HTERT-HM (cell line): ENCODE measurements around the genes CENPVL3, MAGED4B and IQSEC2.

- RRBS, result no CpG with 5 or more reads among the region's 5 CpGs
Measured at GRCh38 chrX:50633553-50634159, 163.0 kb upstream of the DGKK start.

- RRBS, result no CpG with 5 or more reads among the region's 6 CpGs
Measured at GRCh38 chrX:50697480-50698204, 116.4 kb downstream of the SHROOM4 start.

DNA sequence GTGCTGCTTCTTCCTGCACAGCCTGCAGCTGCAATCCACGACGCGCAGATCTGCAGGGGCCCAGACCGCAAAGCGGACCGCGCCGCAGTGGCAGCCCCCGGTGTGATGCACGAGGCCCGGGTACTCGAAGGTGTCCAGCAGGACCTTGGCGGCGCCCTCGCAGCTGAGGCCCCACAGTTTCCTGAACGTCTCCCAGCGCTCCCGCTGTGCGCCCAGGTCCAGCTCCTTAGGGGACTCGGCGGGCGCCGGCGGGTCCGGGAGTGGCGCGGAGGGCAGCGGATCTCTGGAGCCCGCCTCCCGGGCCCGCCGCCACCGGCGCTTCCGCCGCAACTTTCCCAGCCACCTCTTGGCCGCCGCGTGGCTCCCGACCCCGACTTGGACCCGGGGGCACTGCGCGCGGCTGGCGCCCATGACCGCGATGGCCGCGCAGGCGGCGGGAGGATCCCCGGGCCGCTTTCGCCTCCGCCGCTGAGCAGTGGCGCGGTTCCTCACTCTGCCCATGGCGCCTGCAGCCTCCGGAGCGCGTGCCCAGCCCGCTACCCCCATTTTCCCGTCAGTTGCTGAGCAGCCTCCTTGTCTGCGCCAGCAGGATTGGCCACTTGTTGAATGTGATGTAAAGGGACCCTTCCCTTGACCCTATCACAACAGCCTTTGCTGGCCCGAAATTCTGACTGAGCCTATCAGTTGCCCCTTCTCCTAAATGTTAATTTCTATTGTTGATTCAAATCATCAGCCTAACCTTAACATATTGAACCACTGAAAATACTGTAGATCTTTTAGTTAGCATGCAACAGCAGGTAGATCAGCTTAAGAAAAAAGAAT, at the start of gene CENPVL3:
CENPVL3 (minus strand) TSS at position 540 of the 822 bp plus-strand sequence.
- RRBS, result 12% methylated on average over 8 of the region's 67 CpGs

DNA sequence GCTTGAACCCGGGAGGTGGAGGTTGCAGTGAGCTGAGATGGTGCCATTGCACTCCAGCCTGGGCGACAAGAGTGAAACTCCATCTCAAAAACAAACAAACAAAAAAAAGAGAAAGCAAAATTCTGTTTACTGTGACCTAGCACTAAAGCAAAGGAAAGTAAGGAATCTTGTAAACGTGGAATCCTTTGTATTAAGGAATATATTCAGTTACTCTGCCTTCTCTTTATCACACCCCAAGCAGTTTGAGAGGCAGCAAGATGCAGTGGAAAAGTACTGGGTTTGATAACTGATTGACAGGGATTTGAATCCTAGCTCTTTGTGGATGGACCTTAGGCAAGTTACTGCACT, 42.6 kb upstream of the MAGED1 start:
- RRBS, result no CpG with 5 or more reads among the region's 3 CpGs

DNA sequence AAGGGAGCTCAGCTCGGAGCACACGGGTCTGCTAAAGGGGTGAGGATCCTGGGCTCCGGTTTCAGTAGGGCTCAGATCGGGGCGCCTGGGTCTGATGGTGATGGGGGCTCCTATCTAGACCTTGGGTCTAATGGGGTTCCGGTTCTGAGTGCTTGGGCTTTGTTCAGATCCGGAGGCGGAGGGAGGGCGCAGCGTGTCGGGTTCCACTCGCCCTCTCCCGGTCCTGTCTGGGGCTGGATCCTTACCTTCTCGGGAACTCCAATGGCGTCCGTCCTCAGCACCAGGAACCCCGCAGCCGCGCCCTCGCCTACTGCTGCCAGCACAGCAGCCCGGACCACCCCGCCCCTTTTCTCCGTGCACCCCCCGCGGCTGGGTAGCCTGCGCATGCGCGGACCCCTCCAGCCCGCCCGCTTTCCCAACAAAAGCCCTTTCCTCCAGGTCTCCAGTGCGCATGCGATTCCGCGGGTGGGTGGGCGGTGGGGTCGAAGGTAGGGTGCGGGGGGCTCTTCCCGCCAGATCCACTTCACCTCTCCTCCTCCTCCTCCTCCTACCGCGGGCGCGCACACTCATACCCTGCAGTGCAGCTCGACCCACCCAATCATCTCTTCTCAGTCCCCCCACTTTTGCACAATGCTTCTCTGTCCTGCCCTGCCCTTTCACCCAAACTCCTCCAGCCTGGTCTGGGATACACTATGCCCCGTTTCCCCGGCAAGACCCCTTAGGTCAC, at the start of gene MAGED4B:
MAGED4B (minus strand) TSS at position 299 of the 727 bp plus-strand sequence.
- RRBS, result no CpG with 5 or more reads among the region's 45 CpGs

DNA sequence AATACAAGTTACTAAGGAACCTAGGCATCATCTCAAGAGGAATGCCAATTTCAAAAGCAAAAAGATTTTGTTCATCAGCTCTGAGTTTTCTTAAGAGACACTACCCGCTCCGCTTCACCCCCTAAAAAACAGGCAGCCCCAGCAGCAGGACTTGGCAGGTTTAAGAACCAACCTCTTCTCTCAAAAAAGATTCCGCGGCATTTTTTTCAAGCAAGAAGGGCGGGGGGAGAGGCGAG, 76.6 kb downstream of the MAGED4 start:
- RRBS, result no CpG with 5 or more reads among the region's 6 CpGs

- RRBS, result no CpG with 5 or more reads among the region's 11 CpGs
Measured at GRCh38 chrX:52574360-52574851, 57.5 kb upstream of the XAGE1B start.

DNA sequence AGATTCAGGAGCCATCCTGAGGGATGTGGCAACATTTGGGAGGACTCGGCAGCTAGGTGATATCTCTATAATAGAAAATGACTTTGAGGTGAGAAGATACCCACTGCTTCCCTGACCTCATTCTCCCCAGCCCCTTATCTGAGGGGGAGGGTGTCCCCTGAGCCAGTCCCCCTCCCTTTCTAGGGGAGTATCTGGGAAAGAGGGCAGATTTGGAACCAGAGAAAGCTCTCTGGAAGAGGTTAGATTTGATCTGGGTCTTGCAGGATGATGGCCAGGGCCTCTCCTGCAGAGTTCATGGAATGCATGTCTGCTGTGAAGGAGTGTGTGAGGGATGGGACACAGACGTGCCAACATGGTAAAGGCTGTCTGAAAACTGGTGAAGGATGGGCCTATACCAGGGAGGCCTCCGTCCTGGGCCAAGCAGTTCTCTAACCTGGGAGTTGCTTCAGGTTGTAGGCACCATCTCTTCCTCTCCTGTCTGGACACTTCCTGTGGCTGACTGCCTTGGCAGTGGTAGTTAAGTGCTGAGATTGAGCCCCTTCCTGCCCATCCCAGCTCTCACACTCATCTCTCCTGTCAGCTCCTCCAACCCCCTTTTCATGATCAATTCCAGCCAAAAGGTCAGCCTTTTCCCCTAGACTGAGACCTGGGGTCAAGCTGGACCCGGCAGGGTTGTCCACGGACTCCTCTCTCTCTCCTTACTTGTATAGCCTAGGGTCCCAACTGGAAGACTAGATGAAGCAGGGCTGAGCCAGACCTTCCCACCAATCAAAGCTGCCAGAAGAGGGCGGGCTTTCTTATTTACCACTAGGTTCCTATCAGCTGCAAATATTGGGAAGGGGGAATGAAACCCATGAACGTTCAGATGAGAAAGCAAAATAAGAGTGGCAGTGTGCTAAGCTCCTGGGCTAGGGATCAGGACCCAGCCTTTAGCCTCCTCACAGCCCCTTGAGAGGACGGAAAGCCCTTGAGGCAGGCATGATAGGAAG, 34.7 kb downstream of the KDM5C start:
- RRBS, result no CpG with 5 or more reads among the region's 8 CpGs

DNA sequence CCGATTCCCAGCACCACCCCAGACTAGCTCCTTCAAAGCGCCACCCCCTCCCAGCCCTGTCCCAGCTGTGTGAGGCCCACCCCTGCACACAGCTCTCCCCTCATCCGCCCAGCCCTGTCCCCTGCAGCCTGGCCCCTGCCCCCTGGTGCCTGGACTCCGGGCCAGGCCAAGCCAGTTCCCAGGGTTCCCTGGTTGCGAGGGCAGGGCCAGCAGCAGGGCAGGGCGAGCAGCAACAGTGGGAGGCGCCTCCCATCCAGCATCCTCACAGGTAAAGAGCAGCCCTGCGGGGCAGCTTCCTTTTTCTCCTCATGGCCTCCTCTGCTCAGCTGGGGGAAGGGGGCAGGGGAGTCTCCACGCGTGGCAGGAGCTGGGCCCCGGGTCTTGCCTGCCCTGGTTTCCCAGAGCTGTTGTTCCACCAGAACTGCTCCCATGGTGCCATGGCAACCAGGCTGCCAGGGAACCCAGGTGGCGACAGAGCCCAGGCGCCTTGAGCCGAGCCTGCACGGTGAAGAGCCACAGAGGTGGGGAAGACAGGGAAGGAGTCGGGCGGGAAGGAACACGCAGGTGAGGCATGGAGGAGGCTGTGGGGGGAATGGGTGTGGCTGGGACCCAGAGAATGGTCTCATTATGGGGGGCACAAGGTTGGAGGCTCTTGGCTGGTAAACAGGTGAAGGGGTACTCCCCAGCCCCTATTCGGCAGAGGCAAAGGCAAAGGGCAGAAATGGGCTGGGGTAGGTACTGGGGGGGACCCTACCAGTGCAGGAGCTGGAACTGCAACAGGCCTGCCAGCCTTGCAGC, 31.7 kb upstream of the KDM5C start:
- RRBS, result no CpG with 5 or more reads among the region's 19 CpGs

- RRBS, result no CpG with 5 or more reads among the region's 4 CpGs
Measured at GRCh38 chrX:53309393-53309830, 11.7 kb downstream of the IQSEC2 start.

- RRBS, result 3% methylated on average over 9 of the region's 53 CpGs
Measured at GRCh38 chrX:53321252-53321881, at the start of gene IQSEC2. TSS of gene IQSEC2 (minus strand) at chrX:53321350.

GRCh38 chrX:53421740-53422104, 732 bp downstream of the SMC1A start:
- RRBS, result no CpG with 5 or more reads among the region's 17 CpGs

GRCh38 chrX:53542274-53542825, 108.2 kb upstream of the HSD17B10 start:
- RRBS, result no CpG with 5 or more reads among the region's 4 CpGs

- RRBS, result no CpG with 5 or more reads among the region's 4 CpGs
Measured at GRCh38 chrX:53554276-53555149, 120.3 kb upstream of the HSD17B10 start.

DNA sequence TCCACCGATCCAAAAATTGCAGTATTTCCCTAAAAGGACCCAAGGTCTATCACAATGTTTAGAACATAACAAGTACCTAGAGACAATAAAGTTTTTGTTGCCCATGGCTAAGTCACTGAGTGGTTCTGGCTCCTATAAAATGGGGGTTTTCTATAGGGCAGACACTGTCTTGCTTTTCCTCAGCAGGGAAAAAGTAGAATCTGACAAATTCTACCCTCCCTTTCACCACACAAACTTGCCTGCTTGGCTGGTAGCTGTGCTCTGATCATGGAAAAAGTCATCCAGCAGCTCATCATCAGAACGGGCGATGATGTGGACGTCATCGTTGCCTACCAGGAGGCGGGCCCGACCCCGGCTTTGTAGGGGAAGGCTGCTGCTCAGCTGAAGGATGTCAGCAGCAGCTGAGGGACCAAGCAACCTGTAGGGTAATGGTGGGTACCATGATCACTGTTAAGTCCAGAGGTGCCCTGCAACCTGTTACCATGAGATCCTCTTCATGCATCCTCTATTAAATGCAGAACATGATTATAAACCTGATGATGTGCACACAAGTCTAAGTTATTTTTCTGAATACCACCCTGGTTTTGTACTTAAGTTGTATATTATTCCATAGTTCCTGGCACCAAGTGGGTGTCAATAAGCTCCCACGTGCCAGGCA, 125.1 kb upstream of the HSD17B10 start:
- RRBS, result no CpG with 5 or more reads among the region's 9 CpGs

- RRBS, result no CpG with 5 or more reads among the region's 5 CpGs
Measured at GRCh38 chrX:53563667-53564117, 122.8 kb downstream of the HUWE1 start.

- RRBS, result no CpG with 5 or more reads among the region's 12 CpGs
Measured at GRCh38 chrX:53584715-53585428, 101.6 kb downstream of the HUWE1 start.

DNA sequence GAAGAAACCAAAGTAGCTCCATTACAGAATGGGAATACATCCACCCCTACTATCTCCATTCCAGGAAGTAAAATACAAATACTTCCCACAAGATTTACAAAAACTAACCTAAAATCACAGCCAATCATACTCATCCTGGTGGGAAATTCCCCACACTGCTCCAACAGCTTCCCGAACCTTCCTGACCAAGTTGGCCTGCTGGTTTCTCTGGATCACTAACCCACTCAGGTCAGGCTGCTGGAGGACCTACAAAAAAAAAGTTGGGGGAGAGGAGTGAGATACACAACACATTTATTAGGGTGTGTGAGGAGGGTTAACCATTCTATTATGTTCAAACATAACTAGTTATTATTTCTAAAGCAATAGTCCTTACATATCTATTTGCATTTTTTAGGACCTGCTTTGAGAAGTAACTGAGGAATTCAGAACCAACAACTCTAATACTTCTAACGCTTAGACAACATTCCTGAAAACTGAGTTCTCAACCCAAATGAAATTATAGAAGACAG, 6.5 kb downstream of the HUWE1 start:
- RRBS, result no CpG with 5 or more reads among the region's 2 CpGs